ENCODE measurements around the gene NPVF.

DNA sequence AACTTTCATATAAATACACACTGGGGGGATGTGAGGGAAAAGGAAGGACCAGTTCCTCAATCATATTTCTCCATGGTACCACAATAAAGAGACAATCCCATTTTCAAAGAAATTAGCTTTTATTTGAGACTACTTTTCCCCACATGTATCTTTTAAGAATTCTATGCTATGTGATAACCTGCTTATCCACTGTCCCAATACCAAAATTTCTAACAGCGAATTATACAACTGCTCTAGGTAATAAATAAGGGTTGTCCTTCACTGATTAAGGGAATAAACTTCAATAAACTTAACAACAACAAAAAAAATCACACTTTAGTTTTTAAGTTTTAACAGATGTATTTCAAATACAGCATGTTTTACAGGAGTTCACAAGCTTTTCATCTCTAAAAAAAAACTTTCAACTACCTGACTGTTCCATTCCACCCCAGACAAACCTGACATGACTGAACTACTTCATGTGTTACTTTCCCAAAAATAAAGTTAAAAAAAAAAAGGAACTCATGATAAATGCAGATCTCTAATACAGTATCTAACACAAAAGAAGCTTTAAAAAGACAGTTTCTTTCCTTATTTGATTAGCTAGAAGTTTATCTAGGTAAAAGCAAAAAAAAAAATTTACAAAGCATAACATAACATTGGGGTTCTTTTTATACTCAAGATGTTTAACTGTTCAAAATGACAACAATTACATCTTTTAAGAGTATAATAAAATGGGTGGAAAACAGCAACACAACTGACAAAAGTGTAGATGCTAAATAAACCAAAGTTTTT, 26.9 kb downstream of the TRA2A start:
- PRO-cap: no peak

DNA sequence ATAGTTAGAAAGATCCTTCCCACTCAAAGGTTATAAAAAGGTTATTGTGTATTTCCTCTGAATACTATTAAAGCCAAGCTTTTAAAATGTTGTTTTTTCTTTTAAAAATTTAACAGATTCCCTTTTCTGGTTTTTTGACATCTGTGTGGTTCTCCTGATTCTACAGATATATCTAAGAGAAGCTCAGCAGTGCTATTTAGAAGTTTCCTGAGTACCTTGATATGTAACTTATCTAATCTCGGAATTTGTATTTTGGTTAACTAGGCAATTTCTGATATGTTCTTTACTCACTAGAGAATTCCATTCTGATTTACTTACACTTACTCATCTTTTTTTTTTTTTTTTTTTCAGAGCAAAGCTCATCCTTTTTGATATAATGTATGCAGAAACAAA, 63.7 kb downstream of the PALS2 start:
- PRO-cap: no peak

- PRO-cap: no peak
Measured at GRCh38 chr7:24688491-24689131, 68.7 kb downstream of the GSDME start.

DNA sequence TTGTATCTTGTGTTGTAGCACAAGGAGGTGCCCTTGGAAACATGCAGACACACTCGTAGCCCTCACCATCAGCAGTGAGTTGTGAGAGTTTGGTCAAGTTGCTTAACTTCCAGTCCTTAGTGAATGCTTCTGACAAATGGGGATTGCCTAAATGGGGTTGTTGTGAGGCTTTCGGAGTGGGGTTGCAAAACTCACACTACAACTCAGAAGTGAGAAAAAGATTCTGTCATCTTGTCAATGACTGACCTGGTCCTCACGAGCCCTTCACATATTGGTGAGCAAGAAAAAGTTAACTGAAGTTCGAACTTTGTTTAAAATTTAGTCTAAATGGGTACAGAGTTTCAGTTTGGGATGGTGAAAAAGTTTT, 29.1 kb upstream of the GSDME start:
- PRO-cap: no peak

DNA sequence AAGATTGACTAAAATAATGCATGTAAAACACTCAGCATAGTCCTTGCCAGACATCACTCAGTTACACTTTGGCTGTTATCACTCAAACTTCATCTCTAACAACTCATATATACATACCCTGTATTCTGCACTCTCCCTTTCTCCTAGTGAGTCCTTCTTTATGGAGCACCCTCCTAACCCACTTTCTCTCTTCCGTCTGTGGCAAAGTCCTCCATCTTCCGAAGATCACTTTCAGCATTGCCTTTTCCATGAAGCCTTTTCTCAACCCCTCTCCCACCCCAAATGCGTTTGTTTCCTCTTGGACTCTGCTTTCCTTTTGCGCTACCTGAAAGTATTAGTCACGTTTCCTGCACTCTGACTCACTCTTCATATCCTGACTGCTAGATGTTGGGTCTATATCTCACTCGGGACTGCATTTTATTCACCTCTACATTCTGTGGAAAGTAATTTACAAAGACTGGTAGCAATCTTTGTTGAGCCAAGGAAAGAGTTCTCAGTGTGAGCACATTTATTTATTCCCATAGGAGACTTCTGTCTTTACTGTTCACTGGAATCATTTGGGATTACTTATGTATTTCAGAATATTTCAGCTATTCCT, 72.4 kb downstream of the OSBPL3 start:
- PRO-cap: unidirectional peak, minus-strand start at position 284 of the sequence

DNA sequence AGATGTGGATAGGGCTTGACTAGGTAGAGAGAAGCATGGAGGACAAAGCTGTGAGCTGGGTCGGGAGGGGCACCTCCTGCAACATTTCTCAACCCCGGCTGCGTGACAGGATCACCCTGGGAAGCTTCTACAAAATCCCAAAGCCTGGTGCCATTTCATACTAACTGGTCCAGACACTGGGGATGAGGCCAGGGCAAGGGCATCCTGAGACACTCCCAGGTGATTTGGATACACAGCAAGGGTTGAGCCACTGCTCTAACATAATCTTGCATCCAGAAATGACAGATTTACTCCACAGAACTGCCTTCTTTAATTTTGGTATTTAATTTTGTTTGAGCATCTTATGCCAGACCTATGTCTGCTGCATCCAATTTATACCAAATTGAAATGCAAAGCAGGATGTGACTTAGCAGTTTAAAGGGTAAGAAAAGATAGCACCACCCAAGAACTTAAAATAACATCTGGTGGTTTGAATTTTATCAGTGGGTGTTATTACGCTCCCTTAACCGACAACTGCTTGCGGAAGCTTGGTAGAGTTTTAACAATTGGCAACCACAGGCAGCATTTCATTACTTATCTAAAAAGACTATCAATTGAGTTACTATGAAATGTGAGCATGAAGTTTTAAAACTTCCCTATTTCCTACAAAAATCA, 69.1 kb downstream of the OSBPL3 start:
- PRO-cap: no peak

- PRO-cap: no peak
Measured at GRCh38 chr7:24922525-24922975, 57.4 kb downstream of the OSBPL3 start.

GRCh38 chr7:24924295-24925089, 55.5 kb downstream of the OSBPL3 start:
- PRO-cap: no peak

GRCh38 chr7:25069958-25070254, 55.2 kb downstream of the CYCS start:
- PRO-cap: no peak

DNA sequence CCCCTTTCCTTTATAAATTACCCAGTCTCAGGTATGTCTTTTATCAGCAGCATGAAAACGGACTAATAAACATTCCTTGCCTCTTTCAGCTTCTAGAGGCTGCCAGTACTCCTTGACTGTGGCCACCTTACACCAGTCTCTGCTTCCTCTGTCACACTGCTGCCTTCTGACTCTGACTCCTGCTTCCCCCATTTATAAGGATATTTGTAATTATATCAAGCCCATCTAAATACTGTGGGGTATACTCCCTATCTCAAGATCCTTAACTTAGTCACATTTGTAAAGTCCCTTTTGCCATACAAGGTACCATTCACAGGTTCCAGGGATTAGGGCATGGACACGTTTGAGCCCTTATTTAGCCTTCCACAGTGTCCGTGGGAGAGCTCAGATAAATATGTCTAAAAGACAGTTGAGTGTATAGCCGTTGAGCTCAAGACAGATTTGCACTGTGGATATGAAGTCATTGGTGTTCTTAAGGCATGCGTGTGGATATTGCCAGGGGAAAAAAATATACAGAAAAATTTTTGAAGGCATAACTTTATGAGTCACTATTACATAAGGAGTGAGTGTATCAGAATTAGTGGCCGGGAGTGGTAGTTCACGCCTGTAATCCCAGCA, 12.8 kb downstream of the CYCS start:
- PRO-cap: no peak

DNA sequence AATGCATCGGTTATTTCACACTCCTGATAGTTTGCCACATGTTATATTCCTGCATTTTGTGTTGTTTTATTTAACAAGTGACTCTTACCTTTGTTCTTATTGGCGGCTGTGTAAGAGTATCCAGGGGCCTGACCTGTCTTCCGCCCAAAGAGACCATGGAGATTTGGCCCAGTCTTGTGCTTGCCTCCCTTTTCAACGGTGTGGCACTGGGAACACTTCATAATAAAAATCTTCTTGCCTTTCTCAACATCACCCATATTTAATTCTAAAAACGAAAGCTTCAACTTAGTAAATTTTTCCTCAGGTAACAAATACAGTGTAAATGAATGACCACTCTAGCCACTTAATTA, 1.2 kb downstream of the CYCS start:
- PRO-cap: no peak

GRCh38 chr7:25228199-25228622, at the start of gene NPVF:
TSS of gene NPVF (minus strand) at chr7:25228486.
- PRO-cap: no peak

DNA sequence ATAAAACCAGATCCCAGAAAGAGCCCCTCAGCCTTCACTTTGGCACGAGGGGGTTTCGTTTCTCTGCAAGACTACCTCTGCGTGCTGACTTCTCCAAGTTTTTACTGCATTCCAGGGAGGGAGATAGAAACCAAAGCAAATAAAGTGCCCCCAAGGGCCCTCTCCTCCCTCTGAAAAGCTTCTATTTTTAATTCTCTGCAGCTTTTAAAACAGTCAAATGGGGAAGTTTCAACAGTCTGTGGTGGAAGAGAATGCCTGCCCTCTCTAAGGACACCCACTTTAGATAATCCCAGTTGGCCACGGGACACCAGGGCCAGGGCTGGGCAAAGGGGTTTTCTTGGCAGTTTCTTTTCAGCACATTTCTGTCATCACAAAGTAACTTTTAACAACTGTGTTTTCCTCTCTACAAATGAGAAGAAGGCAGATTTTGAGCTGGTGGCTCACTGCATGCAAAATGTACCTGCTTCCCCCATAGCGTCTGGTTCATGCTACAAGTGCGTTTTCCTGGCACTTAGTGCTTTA, 386.8 kb upstream of the NPVF start:
- PRO-cap: no peak

- PRO-cap: bidirectional peak, plus-strand start at chr7:25625101, minus-strand start at chr7:25624889
Measured at GRCh38 chr7:25624735-25625322, 396.5 kb upstream of the NPVF start.

DNA sequence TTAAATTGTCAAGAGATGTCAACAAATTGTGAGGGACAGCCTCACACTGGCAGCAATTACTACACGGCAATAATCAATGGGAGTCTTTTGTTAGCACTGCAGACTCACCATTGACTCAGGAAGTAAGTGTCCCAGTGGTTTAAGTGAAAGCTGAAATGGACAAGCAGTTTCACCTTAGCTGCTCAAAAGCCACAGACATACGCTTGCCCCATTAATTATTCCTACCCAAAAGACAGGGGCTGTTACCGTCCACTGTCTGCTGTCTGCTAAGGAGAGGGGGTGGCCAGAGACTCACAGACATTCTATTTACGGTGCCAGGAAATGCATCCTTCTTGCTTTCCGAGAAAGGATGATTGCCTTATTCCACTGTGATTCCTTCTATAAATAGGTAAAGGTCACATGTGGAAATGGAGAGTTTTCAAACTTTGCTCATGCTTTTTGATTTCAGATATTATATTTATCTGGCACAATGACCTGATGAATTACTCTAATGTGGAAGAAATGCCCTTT, 309.7 kb upstream of the NFE2L3 start:
- PRO-cap: no peak

- PRO-cap: no peak
Measured at GRCh38 chr7:25858568-25859176, 293.3 kb upstream of the NFE2L3 start.

GRCh38 chr7:26155444-26156280, 3.7 kb downstream of the NFE2L3 start:
- PRO-cap: no peak

GRCh38 chr7:26182021-26183133, 18.2 kb downstream of the HNRNPA2B1 start:
- PRO-cap: no peak

DNA sequence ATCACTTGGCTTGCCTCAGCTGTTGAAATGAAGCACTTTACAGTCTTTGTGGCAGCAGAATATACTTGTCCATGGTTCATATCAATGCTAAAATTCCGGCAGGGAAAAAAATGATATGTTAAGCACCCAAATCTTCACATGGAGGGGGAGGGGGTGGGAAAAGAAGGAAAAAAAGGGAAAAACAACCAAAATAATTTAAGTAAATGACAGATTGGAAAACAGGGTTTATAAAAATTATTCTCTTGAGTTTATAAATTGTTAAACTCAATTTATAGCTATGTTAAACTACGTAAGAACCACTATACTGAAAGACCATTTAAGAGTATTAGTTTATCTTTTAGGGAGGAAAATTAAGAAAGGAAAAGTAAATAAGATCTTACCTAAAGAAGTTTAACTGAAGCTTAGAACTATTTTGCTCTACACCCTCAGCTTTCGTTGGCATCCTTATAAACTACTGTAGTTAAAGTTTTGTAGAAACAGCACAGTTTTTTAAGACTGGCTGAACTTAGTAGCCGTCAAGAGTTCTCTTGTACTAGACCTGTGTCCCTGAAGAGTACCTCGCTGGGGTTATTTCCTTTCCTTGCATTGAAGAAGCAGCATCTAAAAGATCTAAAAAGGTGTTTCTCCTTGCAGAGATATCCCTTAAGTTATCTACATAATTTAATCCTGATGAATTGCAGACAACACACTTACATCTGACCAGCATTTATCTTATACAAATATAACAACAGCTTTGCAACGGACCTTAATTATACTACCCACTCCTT, 9.3 kb downstream of the HNRNPA2B1 start:
- PRO-cap: no peak

GRCh38 chr7:26199084-26199329, 1.5 kb downstream of the HNRNPA2B1 start:
- PRO-cap: no peak